Left colon (tissue), 1 donor: ENCODE measurements around a stretch of chr19.

- PRO-cap = no peak
Observed at GRCh38 chr19:12886123-12886957, 661 bp downstream of the KLF1 start.

DNA sequence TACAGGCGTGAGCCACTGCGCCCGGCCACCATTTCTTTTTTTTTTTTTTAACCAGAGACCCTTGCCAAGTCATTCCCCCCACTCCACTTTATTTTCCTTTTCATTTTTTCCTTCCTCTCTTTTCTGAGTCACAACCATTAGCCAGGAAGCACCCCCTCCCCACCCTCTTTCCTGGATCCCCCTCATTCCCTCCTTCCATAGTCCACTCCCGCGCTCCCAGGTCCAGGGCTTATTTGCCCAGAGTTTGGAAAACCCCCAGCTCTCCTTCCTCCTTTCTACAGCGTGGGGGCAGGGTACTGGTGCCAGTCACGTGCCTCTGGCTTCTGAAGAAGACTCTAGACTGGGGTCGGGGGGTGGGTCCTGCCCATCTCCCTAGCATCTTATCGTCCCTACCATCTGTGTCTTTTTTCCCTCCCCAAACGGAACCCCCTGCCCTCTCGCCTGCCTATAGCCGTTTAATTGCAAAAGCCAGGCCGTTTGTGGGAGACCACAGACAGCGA is 1.1 kb upstream of the CALR start:
- PRO-cap = no peak

- PRO-cap = bidirectional peak, plus-strand start at chr19:12995968, minus-strand start at chr19:12995837; unidirectional peak, minus-strand start at chr19:12996069
Observed at GRCh38 chr19:12995731-12996545, 663 bp downstream of the NFIX start.

DNA sequence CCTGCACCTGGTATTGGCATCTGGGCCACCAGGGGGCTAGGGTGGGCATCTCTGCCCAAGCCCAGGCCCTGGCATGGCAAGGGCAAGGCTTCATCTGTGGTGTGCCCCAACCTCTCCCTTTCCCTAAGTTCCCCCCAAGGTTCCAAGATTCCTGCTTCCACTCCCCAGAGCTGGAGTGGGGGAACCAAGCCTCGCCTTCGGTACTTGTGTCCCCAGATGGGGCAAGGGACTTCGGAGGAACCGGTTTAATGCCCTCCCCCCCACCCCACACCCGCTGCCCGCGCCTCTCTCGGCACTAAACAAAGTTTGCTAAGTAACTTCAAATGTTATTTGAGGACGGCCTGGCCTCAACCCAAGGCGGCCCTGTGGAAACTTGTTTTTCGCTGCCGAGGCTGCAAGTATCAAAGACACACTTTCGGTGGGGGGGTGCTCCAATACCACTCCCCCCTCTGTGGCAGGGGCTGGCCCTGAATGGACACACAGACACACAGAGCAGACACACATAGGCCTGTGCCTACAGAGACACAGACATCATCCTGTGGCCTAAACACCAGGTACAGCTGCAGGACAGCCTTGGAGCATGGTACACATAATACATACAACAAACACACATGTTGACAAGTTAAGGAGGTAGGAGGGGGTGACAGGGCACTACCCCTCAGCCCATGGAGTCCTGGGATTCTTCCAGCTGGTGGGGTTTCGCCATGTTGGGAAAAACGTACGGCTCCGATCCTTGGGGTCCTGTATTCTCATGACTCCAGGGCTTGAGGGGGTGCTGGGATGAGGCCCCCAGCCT is 12.4 kb downstream of the NFIX start:
- PRO-cap = no peak

DNA sequence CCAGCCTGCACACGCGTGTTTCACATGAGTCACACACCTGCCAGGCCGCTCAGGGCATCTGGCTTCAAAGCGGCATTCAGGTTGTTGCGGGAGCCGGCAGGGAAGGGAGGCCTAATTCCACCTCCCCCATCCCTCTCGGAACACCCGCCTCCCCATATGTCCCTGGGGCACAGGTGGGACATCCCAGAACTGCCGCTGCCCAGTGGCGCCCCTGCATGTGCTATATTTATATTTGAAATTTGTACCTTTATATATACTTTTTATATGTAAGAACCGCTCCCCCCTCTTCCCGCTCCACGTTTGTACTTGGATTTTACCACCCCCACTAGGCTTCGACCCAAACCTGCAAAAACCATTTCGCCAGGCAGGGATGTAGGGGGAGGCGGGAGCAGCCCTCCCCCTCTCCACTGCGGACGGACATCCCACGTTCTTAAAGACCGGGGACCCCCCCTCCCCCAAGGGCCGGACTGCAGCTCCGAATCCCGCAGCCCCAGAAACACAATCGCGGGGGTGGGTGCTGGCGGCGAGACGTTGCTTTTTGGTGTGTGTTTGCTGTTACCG is 15.5 kb downstream of the NFIX start:
- PRO-cap = no peak

GRCh38 chr19:13029497-13029726 is 34.1 kb downstream of the NFIX start:
- PRO-cap = no peak

DNA sequence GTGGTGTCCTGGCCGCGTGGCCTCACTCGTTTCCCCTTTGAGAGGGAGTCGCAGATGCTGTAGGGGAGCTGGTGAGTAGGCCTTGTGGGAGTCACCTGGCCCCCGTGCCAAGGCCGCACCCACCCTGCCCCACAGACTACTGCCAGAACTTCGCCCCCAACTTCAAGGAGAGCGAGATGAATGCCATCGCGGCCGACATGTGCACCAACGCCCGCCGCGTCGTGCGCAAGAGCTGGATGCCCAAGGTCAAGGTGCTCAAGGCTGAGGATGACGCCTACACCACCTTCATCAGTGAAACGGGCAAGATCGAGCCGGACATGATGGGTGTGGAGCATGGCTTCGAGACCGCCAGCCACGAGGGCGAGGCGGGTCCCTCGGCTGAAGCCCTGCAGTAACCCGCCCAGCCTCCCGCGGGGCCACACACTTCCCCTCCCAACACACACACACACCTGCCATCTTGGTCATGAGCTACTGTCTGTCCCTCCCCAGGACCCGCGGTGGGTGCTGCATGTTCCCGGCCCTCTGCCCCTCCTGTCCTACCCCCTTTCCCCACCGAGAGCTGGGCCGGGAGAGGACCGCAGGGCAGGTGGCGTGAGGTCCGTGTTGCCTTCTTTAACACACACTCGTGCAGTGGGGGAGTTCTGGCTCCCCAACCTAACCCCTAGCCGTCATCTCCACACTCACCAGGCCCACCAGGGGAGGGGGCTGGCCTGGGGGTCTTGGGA is 12.0 kb downstream of the STX10 start:
- PRO-cap = no peak

DNA sequence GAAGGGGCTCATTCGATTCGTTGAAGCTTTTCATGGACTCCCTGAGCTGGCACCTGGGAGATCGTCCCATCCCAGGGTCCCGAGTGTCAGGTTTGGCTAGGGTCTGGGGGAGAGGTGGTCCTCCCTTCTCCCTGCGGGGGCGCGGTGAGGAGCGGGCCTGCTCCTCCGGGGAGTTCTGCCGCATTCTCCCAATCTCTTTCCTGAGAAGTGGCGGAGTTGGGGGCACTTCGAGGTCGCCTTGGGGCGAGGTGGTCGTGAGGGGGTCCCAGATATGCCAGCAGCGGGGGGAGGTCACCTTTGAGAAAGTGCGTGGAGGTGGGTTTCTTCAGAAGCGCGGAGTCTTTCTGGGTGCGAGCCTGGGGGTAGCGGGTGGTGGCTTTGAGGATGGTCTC is 389 bp downstream of the IER2 start:
- PRO-cap = no peak

DNA sequence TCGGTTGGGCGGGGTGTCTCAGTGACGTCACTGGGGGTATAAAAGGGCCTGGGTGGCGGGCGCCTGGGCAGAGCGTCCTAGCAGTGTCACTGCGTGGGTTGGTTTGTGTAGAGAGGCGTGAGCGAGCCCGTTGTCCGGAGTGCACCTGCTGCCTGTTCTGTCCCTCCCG is 2.7 kb downstream of the IER2 start:
- PRO-cap = bidirectional peak, plus-strand start at position 70 of the sequence, minus-strand start outside the sequence

DNA sequence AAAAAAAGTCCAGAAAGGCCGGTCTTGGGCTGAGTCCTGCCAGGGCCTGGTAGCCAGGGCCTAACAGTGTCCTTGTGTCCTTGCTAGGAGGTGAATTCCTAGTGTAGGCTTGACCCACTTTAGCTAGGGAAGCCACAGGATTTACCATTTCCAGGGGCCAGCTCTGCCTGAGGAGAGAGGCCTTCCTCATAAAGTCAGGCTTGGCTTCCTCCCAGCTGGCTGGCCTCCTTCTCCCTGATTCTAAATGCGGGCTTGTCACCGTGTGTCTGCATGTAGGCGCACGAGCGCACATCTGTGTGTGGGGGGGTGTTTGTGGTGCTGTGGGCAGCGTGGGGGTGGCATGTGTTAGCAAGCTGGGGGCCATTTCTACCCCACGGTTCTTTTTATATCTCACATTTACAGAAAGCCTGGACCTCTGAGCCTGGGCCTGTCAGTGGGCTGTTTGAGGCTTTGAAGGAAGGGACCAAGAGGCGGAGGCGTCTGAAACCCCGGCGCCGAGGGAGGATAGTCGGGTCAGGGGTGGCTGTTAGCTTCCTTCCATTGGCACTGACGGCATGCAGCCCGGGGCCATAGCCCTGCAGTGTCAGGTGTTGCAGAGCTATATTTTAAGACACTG is 31.7 kb downstream of the IER2 start:
- PRO-cap = no peak

DNA sequence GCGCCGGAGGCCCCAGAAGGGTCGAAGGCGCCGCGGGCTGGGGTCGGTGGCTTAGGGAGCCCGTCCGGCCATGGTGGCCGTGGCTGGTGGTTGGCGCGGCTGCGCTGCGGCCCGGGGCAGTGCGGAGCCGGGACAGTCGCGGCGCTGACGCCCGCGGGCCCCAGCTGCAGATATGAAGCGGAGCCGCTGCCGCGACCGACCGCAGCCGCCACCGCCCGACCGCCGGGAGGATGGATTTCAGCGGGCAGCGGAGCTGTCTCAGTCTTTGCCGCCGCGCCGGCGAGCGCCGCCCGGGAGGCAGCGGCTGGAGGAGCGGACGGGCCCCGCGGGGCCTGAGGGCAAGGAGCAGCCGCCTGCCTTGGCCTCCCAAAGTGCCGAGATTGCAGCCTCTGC is 45.2 kb upstream of the YJU2B start:
- PRO-cap = no peak

- PRO-cap = no peak
Observed at GRCh38 chr19:13813154-13813632, 17.9 kb downstream of the ZSWIM4 start.

GRCh38 chr19:13830001-13831046 is 35.1 kb downstream of the ZSWIM4 start:
- PRO-cap = no peak

DNA sequence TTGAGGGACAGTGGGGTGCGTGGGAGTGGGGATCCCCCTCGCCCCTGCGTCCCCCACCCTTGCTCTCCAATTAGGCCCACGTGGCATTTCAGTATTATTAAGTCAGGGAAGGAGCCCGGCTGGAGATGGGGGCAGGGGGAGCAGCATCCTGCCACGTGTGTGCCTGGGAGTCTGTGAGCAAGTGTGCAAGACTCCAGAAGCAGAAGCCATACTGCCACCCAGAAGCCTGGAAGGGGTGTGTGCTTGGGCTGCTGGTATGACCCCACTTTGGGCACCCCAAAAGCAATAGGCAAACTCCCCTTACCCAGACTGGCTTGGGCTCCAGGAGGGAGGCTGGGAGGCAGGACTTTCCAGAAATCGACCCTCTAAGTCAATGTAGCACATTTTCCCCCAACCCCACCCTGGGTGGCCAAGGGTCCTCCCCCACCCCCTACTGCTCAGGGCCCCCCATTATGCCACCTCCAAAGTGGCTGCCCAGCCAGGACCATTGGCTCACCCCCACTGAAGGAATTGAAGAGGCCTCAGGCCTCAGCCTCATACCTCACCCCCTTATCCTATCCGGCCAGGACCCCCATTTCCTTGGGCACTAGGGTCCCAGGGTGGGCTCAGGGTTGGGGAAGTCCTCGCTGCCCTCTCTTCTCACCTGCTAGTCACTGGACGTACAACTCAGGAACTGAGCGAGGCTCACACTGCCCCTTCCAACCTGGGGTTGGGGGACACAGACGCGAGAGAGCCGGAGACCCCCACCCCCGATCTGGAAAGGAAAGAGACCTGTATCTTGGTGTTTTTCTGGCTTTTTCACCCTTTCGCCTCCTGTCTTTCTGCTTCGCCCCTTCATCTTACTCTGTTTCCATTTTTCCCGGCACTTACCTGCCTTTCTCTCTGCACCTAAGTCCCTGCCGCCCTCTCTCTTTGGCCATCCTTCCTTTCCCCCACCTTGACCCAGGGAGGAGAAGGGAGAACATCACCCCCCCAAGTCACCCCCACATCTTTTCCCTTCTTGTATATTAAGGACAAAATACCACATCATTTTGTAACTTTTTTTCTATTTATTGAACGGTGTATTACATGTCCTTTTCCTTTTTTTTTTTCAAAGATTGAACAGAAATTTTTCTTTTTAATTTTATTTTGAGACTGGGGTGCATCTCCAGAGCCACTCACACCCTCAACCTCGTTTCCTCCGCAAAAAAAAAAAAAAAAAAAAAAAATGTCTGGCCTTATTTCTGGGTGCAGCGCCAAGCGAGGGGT is 36.2 kb downstream of the ZSWIM4 start:
- PRO-cap = no peak

DNA sequence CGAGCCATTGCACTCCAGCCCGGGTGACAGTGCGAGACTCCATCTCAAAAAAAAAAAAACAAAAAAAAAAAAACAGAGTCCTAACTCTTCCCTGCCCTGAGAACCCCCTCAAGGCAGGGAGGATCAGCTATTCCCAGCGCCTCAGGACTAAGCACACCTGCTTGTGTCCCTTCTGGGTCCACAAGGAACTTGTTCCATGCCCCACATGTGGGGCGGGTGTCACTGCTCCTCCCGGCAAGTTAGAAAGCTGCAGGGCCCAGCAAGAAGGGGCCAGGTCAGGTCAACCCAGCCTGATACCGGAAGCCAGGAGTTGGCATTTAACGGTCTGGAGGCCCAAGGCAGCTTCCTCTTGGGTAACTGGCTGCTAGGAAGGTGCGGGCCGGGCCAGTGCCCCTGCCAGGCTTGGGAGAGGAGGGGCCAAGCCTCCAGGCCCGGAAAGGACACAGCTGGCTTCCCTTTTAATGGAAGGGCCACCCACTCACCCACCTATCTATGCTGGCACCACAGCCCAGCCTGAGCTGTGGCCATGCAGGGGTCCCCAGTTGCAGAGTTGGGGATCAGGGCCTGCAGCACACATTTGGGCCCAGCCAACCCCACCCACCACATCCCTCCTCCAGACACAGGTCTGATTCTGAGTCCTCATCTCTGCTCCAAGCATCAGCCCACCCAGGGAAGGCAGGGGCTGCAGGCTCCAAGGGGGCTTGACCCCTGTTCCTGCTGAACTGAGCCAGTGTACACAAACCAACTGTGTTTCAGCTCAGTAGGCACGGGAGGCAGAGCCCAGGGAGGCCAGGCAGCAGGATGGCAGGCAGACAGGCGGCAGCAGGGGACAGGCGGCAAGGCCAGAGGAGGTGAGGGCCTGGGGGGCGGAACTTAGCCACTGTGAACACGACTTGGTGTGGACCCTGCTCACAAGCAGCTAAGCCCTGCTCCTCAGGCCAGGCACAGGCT is 40.6 kb downstream of the ZSWIM4 start:
- PRO-cap = no peak

- PRO-cap = no peak
Observed at GRCh38 chr19:13864845-13865476, 12.0 kb upstream of the NANOS3 start.

DNA sequence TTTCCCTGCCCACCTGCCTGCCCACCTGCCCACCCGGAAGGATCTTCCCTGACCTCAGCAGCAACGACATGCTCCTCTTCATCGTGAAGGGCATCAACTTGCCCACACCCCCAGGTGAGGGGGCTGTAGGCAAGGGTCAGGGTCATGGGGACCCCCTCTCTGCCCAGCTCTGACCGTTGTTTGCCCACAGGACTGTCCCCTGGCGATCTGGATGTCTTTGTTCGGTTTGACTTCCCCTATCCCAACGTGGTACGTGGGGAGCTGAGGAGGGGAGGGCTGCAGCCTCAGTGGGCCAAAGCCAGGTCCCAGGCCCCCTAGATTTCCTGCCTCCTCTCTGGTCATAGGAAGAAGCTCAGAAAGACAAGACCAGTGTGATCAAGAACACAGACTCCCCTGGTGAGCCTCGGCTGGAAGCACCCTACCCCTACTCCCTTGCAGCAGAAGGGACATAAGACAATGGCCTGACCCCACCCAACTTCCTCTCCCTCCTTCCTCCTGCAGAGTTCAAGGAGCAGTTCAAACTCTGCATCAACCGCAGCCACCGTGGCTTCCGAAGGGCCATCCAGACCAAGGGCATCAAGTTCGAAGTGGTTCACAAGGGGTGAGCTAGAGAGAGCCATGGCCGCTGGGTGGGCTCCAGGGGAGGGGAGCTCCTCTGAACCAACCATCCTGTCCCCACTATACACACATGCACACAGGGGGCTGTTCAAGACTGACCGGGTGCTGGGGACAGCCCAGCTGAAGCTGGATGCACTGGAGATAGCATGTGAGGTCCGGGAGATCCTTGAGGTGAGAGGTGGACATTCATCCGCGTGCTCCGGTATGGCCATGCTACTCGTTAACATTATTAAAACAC is 11.5 kb downstream of the PODNL1 start:
- PRO-cap = no peak

- PRO-cap = no peak
Observed at GRCh38 chr19:13963104-13963578, 10.8 kb downstream of the DCAF15 start.

DNA sequence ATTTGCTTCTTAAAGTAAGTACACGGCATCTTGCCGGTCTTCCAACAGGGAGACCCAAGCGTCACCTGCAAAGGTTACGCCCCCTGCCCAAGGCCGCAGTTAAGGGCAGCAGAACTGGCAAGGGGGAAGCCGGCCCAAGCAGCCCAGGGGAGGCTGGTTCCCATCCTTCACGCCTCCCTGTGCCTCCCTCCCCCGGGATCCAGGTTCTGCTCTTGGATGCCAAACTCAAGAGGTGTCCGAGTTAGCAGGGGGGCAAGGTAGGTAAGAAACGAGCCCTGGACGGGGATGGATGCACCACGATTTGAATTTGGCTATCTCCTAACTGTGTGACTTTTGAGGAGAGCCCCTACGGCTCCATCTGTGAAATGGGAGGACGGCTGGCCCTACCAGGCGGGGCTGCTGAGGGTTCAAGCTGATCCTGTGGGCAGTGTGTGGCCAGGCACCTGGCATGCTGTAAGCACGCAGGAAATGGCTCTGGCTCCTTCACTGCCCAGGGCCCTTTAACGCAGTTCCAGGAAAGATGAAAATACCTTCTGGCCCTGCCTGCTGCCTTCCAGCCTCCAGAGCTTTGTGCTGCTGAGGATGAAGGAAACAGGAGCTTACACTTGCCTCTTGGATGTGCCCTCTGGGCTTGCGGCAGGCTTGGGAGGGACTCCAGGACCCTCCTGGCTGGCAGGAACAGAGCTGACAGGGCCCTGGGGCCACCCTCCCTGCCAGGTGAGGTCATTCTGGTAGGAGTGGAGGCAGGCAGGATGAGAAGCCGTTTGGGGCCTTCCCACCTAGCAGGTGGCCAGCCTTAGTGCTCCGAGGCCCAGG is 8.9 kb downstream of the RFX1 start:
- PRO-cap = no peak

- PRO-cap = no peak
Observed at GRCh38 chr19:14052666-14053706, 8.9 kb downstream of the PALM3 start.